ENCODE measurements around the genes C3orf14 and SYNPR.

GRCh38 chr3:61809604-61810344 lies 248.4 kb downstream of the PTPRG start:
- PRO-cap: no peak

- PRO-cap: no peak
Measured at GRCh38 chr3:61885665-61886063, 324.3 kb downstream of the PTPRG start.

- PRO-cap: no peak
Measured at GRCh38 chr3:62149892-62150431, 168.9 kb upstream of the C3orf14 start.

DNA sequence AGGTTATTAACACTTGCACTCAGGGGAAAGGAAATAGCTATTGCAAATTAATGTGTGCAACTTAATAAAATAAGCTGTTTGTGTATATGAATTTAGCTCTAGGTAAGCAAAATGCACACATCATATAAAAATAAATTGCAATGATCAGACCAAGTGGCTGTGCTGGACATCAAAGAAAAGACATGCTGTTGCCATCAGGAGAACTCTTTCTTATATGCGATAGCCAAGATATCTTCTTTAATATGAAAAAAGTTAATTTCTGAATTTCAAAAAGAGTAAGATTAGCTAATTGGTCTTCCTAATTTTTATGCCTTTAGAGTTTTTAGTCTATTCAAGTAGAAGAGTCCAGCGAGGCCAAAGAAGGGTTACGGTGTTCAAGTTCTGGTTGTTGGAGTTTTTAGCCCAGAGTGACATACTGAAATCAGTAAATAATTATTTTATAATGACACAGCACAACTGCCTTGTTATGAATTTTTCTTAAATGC lies 22.8 kb upstream of the C3orf14 start:
- PRO-cap: no peak

GRCh38 chr3:62318627-62319901 lies at the start of gene C3orf14:
TSS of gene C3orf14 (plus strand) at chr3:62319022.
- PRO-cap: bidirectional peak, plus-strand start at chr3:62319049, minus-strand start at chr3:62318886

GRCh38 chr3:62872187-62872692 lies 3.0 kb downstream of the CADPS start:
- PRO-cap: no peak

DNA sequence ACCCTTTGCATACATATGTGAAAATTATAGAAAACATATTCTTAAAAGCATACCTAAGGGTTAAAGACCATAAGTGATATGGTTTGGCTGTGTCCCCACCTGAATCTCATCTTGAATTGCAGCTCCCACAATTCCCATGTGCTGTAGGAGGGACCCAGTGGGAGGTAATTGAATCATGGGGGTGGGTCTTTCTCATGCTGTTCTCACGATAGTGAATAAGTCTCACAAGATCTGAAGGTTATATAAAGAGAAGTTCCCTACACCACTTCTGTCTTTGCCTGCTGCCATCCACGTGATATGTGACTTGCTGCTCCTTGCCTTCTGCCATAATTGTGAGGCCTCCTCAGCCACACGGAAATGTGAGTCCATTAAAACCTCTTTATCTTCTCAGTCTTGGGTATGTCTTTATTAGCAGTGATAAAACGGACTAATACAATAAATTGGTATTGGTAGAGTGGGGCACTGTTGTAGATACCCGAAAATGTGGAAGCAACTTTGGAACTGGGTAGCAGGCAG lies 75.0 kb upstream of the CADPS start:
- PRO-cap: no peak

DNA sequence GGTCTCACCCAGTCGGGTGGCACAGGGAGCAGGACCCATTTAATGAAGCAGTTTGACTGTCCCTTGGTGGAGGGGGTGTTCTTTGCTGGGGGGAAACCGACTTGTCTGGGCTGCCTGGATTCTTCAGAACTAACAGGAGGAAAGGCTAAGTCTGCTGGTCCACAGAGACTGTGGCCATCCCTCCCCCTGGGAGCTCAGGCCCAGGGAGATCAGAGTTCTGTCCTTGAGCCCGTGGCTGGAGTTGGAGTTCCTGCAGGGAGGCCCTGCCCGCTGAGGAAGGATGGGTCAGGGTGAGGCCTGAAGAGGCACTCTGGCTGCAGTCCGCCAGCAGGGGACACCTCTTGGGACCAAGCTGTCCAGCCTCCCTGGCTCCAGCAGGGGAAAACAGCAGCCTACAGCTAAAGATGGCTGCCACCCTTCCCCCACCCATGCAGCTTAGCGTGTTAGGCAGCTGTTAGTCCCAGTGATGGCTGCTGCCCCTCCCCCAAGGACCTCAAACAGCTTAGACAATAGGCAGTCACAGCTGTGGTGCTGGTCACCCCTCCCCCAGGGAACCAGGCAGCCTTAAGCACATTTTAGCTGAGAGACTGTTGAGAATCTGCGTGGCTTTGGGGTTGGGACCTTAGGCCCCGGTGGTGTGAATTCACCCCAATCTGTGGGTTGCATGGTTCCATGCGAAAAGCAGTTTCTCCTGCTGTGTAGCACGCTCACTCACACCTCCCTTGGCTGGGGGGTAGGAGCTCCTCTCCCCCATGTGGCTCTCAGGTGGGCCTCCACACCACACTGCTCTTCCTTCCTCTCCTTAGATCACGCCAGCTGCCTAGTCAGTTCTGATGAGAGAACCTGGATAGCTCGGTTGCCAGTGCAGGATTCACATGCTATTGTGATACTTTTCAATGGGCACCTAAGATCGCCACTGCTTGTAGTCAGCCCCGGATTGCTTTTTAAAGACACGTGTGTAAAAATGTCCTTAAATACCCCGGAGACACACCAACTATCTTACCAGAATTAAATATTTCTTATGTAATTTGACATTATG lies 140.4 kb upstream of the CADPS start:
- PRO-cap: no peak

GRCh38 chr3:63277865-63278466 lies at the start of gene SYNPR:
TSS of gene SYNPR (plus strand) at chr3:63278308.
- PRO-cap: no peak

DNA sequence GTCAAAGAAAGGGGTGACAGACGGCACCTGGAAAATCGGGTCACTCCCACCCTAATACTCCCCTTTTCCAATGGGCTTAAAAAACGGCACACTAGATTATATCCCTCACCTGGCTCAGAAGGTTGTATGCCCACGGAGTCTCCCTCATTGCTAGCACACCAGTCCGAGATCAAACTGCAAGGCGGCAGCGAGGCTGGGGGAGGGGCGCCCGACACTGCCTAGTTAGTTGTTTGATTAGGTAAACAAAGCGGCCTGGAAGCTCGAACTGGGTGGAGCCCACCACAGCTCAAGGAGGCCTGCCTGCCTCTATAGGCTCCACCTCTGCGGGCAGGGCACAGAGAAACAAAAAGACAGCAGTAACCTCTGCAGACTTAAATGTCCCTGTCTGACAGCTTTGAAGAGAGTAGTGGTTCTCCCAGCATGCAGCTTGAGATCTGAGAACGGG lies 7.0 kb upstream of the SNTN start:
- PRO-cap: no peak

GRCh38 chr3:63864056-63865049 lies 686 bp downstream of the ATXN7 start:
- PRO-cap: bidirectional peak, plus-strand start at chr3:63864040, minus-strand start at chr3:63864094

DNA sequence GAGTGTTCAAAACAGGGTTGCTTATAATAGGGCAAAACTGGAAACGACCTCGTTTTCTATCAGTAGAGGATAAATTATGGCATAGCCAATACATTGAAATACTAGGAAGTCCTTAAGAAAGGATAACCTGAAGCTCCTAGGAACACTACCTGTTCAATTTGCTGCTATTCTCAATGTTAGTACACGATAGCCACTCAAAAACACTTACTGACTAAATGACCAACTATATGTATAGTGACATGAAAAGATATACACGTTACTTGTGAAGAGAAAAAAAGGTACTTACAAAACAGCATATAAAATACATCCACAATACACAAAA lies 8.0 kb downstream of the PSMD6 start:
- PRO-cap: no peak

DNA sequence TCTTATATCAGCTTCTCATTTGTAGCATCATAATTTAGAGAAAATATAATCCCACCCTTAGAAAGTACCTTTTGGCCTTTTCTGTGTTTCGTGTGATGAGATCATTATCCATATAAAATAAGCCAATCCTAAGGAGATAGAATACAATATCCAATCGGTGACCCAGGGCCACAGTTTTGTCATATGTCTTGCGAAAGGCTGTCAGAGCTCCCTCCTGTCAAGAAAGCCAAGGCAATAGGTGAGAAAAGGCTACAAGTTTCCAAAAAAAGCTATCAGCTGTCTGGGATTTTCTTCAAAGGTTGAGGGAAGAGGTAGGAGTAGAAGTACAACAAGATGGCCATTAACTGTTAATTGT lies 4.1 kb downstream of the PSMD6 start:
- PRO-cap: no peak

GRCh38 chr3:64098952-64099636 lies 75.8 kb upstream of the PSMD6 start:
- PRO-cap: no peak

DNA sequence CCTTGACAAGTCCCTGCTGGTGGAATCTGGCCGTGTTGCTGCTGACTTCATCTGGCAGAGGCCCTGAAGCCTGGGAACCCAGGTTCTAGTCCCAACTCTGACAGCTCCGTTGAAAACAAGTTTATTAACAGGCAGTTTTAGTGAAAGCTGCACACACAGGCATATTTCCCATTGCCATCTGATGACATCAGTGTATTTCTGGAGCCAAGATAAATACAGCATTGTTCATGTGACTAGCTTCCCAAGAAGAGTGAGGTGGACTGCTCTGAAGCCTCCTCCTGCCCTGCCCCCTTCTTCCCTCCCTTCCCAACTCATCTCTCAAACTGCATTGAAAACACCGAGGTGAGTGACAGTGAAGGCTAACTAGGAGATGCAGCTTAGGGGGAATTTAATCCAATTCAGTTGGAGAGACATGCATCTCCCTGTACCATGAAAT lies 38.1 kb downstream of the PRICKLE2 start:
- PRO-cap: no peak

- PRO-cap: no peak
Measured at GRCh38 chr3:64223726-64224204, 1.5 kb downstream of the PRICKLE2 start.

- PRO-cap: bidirectional peak, plus-strand start at chr3:64239347, minus-strand start at chr3:64239132
Measured at GRCh38 chr3:64238938-64239626, 13.8 kb upstream of the PRICKLE2 start.

DNA sequence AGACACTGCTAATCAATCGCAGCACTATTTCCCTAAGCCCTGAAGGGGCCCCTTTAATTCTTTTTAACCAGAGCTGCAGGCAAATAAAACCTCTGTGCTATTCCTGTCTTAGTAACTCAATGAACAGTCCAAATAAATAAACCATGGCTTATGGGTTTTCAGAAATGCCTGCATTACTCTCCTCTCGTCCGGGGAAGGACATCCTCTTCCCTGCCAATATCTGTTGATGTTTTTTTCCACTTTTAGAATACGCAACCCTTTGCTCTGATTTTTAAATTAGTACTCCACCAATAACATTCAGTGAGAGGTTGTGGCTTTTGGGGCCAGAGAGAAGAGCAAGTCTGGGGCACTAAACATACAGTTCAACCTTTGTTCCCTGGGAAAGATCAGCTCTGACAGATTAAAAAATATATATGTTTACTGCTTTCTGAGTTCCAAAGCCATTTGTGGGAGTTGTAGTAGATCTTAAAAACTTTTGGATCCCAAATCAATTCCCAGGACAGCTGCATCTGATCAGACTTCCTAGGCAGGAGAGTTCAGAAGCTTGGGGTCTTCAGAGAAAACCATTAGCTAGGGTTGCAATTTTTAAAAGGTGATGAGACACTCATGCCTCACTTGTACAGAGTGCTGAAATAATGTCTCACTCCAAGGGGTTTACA lies 35.3 kb upstream of the PRICKLE2 start:
- PRO-cap: no peak

DNA sequence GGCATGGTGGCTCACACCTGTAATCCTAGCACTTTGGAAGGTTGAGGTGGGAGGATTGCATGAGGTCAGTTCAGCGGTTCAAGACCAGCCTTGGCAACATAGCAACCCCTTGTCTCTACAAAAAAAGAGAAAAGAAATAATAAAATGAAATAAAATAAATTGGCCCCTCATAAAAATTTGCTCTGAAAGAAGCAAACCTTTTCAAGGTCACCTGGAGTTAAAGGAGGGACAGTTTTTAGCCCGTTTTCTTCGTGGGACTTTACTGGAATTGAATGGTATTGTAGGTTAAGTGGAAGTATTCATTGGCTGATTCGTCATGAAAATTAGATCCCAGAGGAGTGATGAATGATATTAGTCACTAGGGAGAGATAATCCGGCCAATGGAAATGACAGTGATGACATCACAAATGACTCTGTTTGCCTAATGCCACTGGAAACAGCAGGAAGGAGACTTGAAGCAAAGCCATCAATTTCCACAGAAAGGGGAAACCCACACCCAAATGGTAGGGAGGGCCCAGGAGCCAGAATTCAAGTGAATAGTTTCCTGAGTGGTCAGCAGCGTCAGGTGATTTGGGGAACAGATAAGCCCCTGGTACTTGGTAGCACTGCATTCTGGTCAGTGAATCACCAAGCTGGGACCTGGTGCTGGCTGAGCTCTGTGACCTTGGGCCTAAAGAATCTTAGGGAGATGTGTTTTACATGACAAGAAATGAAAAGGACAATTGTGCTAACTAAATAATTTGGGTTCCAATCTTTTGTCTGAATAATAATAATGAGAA lies 3.2 kb upstream of the ADAMTS9 start:
- PRO-cap: no peak

- PRO-cap: no peak
Measured at GRCh38 chr3:64928648-64929092, 240.9 kb upstream of the ADAMTS9 start.